PC-3 (cell line): ENCODE measurements around the gene RBM38.

DNA sequence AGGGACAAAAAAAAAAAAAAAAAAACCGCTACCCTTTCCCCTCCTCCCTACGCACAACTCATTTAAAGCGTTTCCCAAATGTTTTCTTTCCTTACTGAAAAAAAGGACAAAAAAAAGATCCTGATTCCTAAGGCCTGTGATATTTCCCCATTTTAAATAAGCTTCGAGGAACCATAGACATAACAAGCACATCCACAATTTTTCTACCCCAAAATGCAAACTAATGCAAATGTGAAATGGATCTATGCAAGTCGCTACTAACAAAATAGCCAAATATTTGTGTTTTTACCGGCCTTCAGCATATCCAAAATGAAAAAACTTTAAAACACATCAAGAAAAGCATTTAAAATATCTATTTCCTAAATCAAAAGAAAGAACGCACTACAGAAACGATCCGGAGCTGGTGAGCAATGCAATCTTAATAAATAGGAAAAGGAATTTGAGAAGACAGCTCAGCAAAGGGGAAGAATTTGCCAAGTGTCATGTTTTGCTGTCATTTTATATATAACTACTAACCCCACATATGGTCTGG lies 1.5 kb upstream of the ZNF217 start:
- RAMPAGE, long total RNA: no peak

DNA sequence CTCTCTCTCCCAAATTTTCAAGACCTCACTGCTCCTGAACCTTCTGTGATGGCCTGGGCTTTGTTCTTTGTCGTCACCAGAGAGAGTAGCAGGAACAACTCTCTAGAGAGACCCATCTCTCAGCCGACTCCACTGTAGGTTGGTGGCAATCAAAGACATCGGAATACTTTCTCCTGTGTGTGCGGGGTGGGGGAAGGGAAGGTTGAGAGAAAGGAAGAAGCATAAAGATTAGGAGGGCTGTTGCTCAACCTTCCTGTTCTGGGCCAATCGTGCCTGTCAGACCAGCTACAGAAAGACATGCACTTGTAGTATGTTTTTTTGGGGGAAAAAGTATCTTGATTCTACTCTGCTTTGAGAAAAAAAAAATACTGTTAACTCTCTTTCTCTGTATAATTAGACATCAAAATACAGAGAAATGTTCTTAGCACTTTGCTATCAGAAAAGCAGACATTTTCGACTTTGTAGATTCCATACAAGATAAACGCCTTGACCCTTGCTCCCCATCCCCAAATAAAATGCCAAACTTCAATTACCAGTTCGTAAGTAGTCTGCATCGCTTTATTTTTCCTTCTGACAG lies 84.5 kb upstream of the ZNF217 start:
- RAMPAGE, long total RNA: no peak

DNA sequence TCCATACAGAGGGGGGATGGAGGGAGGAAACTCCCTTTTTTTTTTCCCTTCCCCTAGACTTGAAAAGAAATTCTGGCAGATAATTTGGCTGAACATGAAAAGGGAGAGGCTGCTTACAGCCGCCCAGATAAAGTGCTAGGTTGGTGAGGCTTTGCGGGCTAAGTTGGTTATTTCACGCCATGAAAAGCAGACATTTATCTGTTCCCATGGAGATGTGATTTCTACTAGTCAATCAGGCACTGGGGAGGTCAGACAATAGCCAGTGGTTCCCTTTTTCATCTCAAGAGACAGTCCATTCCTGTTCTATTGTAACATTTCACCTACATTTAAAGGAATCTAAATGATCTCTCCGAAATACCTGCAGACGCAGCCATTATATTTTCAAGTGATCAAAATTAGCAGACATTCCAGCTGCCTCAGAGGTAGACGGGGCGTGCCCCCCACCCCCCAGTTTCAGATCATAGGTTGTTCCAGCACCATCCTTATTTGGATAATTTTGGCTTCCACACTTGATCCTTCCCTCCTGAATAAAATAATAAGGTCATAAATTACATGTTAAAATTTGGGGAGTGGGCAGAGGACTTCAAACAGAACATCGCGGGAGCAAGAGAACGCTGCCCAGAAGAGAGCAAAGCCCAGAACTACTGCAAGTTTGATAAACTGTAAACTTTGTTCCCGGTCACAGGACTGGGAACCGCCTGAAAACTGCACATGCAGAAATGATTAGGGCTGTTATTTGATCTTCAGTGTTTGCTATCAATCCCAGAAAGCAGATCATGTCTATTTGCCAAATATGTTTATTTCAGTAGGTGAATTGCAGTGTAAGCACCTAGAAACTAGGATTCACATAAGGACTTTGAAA lies 144.0 kb upstream of the ZNF217 start:
- RAMPAGE, long total RNA: no peak

DNA sequence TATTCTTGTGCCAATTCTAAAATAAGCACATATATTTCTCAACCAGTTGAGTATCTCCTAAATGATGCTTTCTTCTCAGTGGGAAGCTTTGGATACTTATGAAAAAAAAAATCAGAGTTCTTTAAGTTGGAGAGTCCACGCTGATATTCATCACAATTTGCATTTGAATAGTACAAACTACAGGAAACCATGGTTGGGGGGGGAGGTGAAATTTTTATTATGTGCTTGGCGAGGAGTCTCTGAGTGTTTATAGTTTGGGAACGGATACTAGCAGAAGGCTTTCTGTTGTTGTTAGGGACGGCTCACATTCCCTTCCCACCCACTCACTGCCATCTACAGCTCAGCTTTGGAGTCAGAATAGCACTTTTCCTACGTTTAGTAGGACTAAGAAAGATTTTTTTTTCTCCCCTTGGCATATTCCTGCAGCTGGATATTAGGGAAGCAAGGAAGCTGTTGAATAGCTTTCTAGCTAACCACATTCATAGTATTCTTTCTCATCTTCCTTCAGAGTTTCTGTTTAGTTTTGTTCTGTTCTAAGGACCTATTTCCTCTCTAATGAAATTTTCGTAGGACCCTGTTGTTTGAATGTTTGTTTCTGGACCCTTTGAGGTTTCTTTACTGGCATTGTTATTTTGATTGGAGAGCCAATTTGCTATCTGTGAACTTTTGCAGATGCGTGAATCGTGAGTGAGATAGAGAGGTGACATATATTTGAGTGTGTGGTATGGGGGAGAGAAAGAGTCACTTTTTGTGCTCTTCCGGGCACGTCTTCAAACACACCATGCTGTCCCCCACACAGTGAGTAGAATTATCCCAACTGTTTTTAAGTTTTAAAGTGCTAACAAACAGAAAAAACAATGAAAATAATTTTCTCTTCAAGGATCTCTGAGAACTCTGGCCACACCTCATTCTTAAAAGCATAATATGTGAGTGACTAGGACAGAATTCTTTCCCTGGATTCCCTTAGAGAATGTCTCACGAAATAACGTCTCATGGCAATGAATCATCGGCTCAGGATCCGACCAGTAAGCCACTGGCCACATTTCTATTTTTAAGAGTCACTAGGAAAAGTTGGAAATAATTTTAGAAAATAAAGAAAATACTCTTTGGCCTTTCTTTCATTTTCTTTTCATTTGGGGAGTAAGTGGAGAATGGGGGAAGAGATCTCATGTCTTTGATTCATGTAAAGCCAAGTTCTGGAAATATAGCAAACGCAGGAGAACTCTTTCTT lies 235.4 kb upstream of the ZNF217 start:
- RAMPAGE, long total RNA: no peak

DNA sequence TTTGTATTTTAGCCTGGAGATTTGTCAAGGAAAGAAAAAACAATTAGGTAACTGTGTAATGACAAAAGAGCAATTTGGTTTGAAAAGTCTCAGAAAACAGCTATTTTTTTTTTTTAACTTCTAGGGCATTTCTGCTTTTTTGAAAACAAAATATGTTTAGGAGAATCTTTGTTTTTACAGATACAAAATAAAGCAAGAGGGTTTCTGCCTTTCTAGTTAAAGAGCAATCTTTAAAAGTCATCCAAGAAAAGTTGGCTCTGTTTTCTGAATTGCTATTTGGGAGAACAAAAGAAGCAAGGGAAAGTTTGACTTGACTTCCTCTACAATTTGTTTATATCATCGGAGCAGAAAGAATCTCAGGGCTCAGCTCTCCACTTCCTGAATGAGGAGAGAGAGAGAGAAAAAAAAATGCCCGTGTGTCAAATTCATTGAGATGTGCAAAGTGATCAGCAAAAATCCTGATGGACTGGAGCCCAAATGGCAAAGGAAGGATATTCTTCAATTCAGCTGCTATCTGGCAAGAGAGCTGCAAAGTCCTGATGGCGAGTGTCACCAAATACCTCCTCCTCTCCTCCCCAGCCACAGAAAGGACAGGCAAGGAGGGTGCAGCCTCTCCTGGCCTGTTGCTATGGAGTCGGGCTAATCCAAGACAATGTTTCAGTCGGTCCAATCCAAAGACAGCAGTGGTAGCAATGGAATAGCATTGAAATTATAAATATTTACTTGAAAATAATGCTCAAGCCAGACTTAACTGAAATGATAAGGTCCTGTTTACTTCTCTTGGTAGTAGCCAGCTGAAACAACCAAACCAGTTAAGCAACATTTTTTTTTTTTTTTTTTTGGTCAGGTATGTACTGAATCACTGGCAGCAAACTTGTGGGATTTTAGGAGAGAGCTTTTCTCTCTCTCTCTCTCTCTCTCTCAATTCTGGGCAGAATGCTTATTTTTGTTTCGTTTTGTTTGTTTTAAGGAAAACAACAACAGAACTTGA lies 204.5 kb downstream of the BCAS1 start:
- RAMPAGE, long total RNA: no peak

DNA sequence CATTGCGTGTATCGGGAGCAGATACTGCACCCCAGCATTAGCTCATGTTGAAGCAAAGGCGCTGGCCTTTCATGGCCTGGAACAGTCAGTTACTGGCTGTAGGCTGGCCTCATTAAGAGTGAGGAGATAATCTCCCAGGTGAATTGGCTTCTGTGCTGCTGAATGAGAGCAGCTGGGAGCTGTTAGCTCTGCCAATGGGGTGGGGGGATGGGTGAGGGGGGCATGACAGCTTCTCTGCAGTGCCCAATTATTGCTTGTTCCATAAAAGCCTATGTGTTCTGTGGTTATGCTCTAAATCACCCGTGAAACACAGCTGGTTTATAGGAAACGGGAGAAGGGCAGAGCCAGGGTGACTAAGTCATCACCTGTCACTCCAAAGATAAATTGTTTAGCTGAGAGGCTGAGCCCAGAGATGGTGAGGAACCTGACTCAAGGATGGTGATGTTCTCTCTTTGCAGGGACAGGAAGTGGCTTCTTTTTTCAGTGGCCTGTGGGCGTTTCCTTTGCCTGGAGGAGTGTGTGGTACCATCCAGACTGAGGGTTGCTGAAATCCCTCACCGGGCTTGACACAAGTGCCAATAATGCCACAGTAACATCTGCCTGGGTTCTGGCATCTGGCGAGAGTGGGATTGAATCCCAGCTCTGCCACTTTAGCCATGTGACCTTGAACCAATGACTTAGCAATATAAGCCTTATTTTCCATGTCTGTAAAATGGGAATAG lies 170.8 kb downstream of the BCAS1 start:
- RAMPAGE, long total RNA: no peak

DNA sequence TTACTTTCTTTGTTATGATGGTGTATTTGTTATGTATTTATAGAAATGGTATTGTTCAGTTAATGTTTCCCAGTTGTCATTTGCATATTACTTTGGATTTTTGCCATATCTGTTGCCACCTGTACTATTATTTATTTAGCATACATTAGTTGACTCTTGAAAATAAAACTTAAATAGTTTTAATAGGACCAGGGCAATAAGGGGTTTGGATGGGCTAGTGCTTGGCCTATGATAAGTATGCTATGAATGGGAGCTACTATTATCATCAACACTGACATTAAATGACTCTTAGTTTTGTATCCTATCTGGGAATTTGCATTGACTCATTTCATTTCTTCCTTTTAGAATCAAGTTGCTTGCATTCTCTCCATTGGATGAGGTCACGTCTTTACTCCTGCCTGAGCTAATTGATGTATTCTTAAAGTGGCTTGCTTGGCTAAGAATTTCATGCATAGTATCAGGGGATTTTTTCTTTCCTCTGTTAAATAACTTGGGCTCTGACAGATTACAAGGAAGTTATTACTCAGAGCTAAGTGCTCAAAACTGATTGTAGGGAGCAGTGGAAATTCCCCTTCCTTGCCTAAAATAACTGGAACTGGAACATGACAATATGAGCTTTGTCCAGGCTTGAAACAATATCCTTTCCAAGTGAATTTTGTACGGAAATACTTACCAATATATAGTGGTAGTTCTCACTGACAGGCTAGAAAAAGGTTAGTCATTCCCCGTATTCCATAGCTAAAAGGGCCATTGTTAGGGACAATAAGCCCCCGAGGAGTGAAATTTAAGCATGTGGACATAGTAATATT lies 170.0 kb downstream of the BCAS1 start:
- RAMPAGE, long total RNA: no peak

DNA sequence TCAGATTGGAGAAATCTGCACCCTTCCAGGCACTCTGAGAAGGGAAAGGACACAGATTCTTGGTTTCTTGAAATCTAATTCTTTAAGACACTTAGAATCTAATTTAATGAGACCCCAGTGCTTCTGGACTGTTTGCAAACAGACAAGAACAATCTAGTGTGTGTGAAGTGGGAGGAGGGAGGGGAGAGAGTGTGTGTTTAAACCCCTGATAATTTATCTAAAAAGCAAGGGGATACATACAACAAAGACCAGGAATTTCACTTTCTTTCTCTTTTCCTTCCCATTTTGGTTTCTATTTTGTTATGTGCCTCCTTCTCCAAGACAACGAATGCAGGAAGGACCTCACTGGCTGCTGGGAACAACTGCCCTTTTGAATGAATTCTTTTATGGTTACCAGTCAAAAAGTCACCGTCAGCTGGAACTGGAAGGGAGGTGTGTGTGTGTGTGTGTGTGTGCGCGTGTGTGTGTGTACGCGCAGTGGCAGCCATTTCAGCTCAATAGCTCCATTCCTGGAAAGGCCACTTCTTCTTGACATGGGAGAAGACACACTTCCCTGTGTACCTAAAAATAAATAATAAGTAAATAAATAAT lies 129.3 kb downstream of the BCAS1 start:
- RAMPAGE, long total RNA: no peak

DNA sequence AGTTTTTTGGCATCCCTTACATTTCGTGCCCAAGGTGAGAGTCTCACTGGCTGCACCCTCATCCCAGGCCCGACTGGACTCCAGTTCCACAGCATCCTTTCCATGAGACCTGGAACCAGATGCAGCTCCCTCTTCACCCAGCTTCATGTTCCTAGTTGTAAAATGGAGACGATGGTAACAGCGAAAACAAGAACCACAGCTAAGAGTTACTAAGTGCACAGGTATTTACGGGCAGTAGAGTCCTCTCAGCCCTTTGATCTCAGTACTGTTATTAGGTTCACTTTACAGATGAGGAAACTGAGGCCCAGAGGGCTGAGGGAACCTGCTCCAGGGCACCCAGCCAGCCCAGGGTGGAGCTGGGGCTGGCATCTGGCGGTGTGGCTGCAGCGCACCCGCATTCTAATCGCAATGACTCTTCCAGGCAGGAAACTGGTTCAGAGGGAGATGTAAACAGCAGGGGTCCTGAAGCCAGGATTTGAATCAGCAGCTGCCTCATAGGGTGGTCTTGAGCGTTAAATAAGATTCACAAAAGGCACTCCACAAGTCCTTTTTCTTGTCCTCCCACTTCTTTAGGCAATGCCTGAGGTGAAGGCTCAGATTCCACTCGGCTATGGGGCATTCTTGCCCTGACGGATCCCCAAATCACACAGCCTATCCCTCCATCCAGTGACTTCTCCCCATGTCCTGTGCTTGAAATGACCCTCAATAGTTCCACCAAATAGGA lies 785 bp downstream of the BCAS1 start:
- RAMPAGE, long total RNA: no peak

- RAMPAGE, long total RNA: no peak
Measured at GRCh38 chr20:54221509-54221881, 13.6 kb downstream of the PFDN4 start.

DNA sequence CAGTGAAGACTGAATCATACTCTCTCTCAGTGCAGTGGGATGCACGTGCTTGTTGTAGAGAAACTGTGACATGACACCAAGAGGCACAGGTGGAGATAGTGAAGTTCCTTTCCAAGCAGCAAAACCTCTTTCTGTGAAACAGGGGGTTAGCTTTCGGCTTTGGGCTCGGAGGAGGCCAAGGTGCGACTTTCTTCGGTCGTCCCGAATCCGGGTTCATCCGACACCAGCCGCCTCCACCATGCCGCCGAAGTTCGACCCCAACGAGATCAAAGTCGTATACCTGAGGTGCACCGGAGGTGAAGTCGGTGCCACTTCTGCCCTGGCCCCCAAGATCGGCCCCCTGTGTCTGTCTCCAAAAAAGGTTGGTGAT lies 599.0 kb downstream of the DOK5 start:
- RAMPAGE, long total RNA: no peak

DNA sequence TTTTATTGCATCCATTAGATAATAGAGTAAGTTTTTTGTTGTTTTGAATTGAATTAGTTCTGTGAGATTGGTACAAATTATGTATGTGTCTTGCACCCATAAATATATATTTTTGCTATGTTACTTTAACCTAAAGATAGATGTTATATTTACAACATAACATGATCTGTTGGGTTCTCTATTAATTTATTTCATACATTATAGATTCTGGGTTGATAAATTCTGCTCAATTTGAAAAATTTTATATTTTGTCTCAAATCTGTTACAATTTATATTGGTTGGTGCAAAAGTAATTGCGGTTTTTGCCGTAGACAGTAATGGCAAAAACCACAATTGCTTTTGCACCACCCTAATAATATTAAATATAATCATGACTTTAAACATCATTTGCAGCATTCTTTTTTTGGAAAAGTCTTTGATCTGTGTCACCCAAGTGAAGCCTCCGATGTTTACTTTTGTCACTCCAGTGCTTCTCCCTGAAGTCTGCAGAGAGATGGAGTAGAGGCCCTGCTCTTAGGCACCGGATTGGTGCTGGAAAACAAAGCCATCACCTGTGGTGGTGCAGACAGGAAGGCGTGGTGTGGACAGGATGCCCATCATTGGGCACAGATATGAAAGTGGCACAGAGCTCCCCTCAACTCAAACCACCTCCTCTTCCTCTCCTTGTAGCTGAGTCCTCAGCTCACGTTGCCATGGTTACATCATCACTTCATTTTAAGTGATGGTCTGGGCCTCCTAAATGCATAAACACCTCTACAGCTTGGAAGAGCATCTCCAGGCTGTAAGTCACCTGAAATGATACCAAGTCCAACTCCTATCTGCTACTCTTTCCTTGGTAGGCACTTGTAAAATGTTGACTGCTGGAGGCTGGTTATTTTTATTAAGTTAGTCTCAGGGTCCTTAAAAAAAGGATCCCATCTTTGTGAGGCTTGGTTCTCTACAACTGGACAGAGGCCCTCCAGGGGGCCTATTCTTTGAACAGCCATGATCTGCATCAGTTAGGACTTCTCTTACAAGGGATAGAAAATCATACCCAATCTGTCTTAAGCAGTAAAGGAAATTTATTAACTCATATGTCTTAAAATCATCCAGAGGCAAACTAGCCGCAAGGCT lies 8.1 kb upstream of the RTF2 start:
- RAMPAGE, long total RNA: no peak

GRCh38 chr20:56465947-56466322 lies 2.5 kb upstream of the RTF2 start:
- RAMPAGE, long total RNA: no peak

DNA sequence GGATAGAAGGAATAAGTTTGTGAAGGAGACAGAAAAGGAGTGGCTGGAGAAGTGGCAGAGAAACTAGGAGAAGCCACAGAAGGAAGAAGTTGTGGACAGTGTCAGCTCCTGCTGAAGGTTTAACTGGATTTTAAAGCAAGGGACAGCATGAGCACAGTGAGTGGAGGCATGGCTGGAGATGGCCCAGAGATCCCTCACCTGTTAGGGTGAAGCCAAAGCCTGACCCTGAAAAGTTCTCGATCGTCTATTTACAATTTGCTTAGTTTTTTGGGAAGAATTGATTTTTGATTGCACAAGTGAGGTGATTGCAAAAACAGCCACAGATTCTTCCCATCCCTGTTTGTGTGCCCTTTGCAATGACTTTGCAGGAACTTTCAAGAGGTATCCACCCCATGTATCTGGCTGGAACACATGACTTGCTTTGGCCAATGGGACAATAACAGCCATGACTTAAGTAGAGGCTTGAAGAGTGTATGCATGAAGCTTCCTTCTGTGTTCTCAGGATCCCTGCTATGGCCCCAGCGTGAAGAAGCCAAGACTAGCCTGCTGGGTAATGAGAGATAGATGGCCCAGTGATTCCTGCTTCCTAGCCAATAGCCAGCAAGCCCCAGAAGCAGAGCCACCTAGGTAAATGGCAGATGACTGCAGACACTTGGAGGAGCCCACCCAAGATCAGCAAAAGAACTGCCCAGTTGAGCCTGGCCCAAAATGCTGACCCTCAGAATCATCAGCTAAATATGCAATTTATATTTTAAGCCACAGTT lies 170.2 kb downstream of the TFAP2C start:
- RAMPAGE, long total RNA: no peak

GRCh38 chr20:57043095-57043508 lies 223.3 kb downstream of the BMP7 start:
- RAMPAGE, long total RNA: no peak

DNA sequence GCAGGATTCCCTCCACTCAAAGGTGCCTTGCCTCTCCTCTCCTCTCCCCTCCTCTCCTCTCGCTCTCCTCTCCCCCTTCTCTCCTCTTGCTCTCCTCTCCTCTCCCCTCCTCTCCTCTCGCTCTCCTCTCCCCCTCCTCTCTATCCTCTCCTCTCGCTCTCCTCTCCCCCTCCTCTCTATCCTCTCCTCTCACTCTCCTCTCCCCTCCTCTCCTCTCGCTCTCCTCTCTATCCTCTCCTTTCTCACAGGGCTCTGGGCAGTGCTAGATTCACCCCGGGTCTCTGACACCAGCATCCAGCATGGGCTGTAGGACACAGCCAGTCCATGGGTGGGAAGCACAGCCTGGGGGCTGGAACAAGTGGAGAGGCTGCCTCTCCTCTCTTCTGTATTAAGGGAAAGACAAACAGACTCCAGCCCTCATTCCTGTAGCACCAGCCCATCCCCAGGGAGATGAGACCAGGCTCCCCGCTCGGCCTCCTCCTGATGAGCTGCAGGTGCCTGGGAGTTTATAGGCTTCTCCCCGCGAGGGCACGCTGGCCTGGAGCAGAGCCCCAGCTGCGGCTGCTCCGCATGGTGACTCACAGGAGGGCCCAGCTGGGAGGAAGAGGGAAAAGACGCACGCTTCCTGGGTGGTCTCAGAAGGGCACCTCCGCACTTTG lies 68.3 kb downstream of the BMP7 start:
- RAMPAGE, long total RNA: no peak

DNA sequence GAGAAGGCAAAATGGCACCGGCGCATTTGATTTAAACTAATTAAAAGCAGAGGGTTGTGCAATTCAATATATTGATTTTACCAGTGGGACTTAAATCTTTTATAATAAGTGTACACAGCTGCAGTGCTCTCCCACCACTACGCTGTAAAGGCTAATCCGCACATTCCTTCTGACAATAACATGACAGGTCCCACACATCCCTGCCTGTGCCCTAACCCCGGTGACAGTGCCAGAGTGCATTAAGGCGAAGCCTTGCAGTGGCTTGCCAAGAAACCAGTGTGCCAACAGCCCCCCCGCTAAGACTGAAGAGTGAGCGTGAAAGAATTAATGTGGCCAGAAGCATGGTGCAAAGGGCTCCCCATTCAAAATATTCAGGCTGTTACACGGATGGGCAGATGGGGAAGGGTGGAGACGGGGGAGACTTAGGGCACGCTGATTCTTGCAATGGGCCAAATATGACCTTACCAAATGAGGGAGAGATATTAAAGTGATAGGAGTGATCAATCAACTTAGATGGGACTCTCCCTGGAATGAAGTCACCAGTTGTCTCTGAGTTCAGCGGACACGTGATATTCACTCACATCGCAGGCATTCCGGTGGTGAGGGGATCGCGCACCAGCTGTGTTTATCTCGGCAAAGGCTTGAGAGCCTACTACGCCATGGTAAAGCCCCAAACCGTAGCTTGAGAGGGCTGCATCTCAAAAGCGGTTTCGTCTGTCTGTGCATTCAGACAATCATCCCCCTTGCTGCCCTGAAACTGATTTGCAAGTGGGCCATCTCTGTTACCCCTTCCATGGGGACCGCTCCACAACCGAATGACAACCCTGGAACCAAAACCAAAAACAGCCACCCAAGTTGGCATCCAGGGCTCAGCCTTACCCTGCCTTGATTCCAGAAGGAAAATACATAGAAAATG lies 5.6 kb downstream of the BMP7 start:
- RAMPAGE, long total RNA: no peak

DNA sequence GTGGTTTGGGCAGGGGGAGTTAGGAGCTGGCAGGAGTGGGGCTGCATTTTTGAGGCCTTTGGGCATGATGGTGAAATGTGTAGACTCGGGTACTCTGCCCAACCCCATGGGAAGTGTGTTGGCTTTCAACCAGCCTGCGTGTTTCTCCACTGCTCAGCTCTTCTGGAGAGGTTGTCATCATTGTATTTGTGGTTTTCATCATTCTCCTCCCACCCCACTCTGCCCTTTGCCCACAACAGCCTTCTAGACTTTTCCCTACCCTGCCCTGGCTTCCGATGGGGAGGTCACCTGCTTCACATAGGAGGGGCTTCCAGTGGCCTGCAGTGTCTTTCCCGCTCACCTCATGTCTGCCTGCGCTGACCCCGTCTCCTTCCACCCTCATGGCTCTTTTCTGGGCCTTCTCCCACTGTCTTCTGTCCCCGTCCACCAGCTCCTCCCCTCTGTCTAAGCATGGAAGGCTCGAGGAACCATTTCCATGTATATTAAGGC lies 16.0 kb upstream of the RBM38 start:
- RAMPAGE, long total RNA: no peak

DNA sequence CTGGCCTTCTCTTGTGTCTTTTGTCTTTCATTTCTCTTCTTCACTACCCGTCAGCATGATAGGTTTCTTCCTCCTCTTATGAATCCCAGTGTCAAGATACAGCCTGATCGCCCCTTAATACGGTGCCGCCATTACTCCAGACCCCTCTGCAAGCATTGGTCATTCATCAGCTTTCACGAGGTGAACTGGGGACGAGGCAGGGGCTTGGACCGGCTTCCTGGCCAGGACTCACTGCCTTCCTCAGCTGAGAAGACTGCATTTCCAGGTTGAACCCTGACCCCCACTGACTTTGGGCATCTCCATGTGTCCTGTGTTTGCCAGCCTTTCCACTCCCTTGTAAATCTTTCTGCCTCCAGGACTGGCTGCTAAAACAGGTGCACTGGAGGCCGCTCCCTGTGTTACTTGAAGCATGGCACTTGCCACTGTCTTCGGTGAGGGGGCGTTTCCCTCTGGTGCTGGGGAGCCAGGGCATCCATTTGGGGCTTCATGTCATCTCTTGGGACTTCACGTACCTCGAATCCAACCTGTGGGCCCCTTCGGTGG lies 6.8 kb upstream of the RBM38 start:
- RAMPAGE, long total RNA: no peak

DNA sequence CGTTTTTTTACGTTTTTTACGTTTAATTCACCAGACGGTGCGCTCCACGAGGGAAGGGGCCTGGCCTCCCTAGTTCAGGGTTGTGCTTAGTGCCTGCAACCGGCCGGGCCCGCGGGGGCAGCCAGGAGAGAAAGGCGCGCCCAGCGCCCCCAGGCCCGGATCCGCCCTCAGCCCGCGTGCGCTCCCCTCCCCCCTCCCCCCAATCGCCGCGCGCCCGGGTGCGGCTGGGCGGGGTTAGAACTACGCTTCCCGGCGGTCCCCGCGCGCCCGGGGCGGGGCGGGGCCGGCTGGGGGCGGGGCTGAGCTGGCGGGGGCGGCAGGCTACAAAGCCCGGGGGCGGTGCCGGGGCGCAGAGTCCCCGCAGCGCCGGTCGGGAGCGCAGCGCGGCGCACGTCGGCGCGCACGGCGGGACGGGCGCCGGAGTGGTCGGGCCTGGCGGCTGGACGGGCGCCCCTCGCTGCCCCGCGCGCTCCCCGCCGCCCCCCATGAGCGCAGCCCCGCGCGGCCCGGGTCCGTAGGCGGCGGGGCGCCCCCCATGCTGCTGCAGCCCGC lies at the start of gene RBM38:
Gene RBM38, plus strand, starts transcription at position 350 of the 552 bp plus-strand sequence.
- RAMPAGE, long total RNA: no peak